Type B pancreatic cell (in vitro differentiated cells): ENCODE measurements around a stretch of chr5.

DNA sequence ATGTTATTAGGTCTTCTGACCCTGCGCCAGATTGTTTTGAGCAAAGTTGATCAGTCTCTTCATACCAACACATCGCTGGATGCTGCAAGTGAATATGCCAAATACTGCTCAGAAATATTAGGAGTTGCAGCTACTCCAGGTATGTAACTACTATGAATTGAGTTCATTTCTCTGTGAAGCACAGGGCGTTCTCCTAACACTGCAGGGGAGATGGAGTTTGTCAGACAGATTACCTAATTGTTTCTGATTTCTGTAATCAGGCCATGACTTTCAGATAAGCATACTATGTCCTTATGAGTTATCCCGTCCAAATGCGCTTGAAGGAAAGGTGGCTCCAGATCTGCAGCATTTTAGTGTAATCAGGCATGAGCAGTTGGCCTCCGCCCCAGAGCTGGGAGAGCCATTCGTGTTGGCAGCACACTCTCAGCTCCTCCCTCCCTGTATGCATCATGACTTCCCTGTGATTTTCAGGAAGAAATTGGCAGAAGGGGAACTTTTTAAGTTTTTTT, 88.1 kb downstream of the NLN start:
- PRO-cap = no peak

DNA sequence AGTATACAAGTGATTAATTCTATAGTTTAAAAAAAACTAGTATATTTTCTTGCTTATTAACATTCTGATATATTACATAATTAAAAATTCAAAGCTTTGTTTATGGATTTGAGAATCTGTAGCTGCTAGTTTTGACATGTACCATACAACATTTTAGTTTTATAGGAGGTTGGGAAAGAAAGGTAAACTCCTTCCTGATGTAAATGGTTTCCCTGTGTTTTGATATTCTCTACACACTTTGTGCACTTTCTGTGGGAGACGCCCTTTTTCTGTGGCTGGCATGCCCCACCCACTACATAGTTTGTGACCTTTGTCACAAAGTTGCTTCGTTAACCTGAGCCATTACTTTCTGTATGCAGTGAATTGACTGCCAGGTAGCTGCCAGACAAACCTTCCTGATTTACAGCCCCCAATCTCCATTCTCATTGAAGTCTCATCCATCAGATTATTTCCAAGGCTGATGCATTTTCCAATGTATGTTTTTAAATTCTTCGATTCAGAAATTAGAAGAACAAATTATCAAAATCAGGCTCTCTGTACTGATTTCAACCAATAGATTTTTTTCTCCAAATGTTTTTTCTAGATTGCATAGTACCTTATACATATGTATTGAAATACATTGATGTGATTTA, 90.7 kb downstream of the NLN start:
- PRO-cap = no peak

GRCh38 chr5:66582441-66582948, 13.7 kb upstream of the MAST4 start:
- PRO-cap = no peak

GRCh38 chr5:66596872-66597373, 730 bp downstream of the MAST4 start:
- PRO-cap = no peak

DNA sequence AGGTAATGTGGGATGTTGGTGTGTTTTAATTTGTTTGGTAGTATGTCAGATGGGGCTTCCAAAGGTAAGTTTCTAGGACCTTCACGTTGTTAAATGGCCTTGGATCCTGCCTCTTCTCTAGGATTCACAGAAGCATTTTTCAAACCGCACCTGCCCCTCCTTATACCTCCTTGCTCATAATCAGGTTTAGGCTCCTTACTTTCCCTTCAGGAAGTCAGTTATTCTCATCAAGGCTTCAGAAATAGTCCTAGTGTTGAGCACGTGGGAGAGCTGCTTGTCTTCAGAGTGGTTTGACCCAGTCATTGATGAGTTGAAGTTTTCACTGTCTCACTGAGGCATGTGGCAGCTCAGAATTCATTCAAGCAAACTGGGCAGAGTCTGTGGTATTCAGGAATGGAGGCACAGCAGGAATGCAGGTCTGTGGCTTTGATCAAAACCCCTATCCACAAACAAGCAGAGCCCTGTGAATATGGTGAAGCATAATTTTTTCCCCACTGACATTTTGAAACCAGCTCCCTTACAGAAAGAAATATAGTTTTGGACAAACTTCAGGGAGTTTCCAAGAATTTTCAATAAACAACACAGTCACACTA, 207.4 kb downstream of the CD180 start:
- PRO-cap = no peak

- PRO-cap = no peak
Observed at GRCh38 chr5:67187330-67187663, 9.3 kb downstream of the CD180 start.

- PRO-cap = no peak
Observed at GRCh38 chr5:67206776-67207563, 10.4 kb upstream of the CD180 start.

- PRO-cap = no peak
Observed at GRCh38 chr5:67257662-67257948, 61.0 kb upstream of the CD180 start.

- PRO-cap = no peak
Observed at GRCh38 chr5:67378539-67378817, 181.9 kb upstream of the CD180 start.

DNA sequence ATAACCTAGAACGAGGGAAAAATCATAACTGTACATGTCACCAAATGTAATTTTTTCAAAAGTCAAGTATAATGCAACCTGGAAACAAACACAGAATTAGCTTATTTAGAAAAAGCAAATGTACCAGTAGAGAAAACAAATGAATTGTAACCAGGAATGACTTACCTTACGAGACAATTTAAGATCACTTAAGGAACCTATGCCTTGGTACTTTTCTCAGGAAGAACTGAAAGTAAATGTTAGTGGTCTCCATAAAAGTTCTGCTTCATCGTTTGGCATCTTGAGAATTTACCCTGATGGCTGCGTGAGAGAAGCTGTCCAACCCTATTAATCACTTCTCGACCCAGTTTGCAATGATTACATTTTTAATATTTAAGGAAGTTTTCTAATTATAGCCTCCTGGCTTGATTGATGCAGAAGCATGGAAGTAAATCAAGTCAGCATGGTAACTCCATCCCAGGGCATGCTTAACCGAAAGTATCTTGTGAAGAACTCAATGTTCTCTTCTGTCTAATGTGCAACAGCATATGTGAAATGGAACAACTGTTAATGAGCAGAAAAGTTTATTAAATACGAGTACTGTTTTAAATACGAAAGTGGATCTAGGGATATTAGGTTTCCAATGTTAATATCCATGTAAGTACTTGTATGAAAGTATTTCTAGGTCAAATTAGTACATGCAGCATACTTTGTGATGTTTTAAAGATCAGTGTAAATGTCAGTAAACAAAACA, 278.8 kb upstream of the CD180 start:
- PRO-cap = no peak

GRCh38 chr5:67795851-67796558, 419.6 kb upstream of the PIK3R1 start:
- PRO-cap = no peak

GRCh38 chr5:67806636-67807102, 408.9 kb upstream of the PIK3R1 start:
- PRO-cap = no peak

DNA sequence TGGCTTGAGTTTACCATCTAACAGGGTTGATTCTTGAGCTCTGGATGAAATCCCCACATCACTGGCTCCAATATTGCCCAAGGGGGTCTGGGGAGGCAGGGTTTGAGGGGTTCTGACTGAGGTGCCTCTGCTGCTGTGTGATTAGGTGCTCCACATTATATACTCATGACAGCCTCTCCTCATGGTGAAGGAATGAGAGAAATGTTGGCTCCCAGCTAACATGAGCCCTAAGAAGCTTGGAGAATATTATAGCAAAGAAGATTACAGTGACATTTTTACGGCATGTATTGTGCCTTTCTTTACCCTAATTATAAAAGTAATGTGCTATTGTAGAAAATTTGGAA, 229.6 kb upstream of the PIK3R1 start:
- PRO-cap = no peak

DNA sequence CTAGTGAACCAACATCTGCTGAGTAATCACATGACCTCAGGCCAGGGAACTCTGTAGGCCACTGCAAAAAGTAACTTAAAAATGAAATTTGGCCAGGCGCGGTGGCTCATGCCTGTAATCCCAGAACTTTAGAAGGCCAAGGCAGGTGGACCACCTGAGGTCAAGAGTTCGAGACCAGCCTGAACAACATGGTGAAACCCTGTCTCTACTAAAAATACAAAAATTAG, 173.2 kb upstream of the PIK3R1 start:
- PRO-cap = no peak

GRCh38 chr5:68238757-68239206, 23.2 kb downstream of the PIK3R1 start:
- PRO-cap = no peak

DNA sequence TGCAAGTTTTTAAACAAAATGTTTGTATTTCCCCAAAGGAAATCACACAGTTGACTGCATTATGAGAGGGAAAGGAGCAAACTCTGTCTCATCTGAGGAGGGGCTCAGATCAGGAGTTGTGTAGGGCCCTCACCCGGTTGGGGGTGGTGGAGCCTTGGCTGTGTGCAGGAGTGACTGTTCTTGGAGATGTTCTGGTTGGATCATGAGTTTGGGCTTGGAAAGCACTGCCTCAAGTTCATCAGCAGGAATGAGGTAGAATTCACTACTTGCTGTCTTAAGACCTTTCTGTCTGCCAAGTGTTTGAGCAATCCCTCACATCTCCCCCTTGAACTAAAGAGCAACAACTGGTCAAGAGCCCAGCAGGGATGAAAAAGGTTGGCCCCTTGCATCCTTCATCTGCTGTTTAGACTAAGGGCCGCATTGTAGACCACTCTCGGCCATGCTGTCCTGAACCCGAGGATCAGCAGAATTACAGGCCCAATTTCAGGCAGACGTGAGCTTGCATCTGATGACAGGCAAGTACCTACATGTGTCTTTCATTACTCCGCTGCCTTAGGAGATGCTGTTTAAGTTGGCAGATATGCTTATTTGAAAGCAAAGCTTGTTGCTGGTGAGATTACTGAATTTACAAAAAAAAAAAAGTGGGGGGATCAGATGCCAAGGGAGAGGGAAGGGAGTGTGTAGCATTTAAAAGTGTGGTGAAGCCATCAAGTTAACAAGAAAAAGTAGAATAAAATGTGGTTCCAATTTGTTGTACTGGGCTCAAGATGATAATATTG, 36.4 kb downstream of the PIK3R1 start:
- PRO-cap = no peak

- PRO-cap = unidirectional peak, plus-strand start at chr5:68288434
Observed at GRCh38 chr5:68287934-68288913, 72.7 kb downstream of the PIK3R1 start.

DNA sequence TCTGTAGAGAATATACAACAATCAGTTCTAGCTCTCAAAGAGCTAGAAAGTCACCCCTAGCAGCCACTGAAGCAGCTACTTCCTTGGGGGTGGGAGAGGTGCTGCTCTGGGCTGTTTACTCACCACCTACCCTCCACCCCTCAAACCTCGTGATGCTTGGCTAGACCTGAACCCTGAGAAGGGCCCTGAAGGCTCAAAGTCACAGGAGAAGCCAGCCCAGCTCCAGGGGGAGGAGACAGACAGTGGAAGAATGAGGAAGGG, 180.3 kb downstream of the PIK3R1 start:
- PRO-cap = no peak

- PRO-cap = no peak
Observed at GRCh38 chr5:68420531-68421214, 205.1 kb downstream of the PIK3R1 start.

DNA sequence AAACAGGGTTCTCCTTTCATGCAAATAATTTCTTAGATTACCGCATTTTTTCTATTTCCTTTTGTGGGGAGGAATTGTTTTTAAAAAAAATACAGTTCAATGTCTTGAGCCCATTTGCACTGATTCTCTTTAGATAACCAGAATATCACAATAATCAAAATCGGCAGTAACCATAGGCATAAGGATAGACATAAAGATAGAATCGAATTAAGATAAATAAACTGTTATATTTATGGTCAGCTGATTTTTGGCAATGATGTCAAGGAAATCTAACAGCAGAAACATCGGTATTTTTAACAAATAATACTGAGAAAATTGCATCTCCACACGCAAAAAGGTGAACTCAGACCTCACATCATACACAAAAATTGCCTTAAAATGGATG, 325.5 kb downstream of the PIK3R1 start:
- PRO-cap = no peak